ENCODE measurements around a stretch of chr12.

DNA sequence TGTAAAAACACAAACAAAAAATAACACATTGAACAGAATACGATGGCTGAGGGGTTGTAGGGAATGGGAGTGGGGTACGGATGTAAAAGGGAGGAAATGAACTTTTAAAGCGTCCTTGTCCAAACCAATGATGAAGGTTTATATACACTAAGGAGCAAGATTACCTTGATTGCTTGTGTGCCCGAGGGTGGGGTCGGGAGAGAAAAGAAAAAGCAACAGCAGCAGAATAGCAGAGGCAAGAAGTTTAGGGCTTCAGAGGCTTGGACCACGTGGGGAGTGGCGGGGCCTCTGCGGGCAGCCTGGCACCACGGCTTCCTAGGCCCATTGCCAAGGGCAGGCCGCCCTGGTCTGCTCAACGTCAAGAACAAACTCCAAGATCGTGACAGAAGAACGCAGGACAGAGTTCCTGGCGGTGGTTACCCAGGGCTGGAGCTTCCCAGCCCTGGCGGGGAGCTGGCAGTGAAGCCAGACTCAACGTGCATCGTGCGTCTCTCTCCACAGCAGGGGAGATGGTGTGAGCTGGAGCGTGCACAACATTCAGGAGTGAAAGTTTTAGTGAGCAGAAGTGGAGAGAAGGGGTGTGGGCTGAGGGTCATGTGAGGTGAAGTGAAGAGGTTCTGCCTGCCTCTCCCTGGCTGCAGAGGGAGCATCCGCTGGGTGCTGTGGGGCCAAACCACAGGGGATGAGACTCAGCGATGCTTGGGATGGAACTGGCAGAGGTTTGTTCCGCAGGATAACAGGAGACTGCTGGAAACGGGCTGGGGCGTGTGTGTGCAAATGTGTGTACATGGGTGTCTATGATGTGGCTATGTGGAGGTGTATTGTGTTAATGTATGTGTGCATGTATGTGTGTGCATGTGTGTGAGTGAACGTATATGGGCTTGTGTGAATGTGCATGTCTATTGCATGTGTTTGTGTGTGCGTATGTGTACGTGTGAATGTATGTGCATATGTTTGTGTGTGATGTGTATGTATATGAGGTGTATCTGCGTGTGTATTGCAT is 13.9 kb upstream of the CACNA2D4 start:
- RRBS = no CpG with 5 or more reads among the region's 28 CpGs

GRCh38 chr12:2243767-2244844 is 191.3 kb downstream of the CACNA1C start:
- RRBS = no CpG with 5 or more reads among the region's 9 CpGs

GRCh38 chr12:2376690-2377319 is 324.0 kb downstream of the CACNA1C start:
- RRBS = no CpG with 5 or more reads among the region's 11 CpGs

DNA sequence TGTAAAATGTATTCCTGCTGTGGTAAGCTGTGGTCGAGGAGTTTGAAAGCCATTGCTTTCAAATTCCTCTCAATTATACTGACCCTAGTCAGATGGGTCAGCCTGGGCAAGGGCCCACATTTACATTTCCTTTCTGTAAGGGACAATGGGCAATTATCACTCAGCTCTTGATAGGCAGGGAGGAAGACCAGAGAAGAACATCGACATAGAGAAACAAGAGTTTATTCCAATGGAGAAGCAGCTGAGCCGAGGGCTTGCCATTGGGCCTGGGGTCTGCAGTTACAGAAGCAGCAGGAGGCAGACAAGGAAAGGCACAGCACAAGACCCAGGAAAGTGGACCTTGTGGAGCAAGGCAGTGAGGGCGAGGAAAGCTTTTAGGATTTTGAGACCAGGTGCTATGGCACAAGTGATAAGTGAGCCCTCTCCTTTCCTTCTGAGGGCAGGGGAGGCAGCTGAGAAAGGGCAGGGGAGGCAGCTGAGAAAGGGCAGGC is 9.6 kb downstream of the NRIP2 start:
- RRBS = no CpG with 5 or more reads among the region's 4 CpGs

- RRBS = no CpG with 5 or more reads among the region's 27 CpGs
Observed at GRCh38 chr12:2877523-2878182, 630 bp downstream of the RHNO1 start.

DNA sequence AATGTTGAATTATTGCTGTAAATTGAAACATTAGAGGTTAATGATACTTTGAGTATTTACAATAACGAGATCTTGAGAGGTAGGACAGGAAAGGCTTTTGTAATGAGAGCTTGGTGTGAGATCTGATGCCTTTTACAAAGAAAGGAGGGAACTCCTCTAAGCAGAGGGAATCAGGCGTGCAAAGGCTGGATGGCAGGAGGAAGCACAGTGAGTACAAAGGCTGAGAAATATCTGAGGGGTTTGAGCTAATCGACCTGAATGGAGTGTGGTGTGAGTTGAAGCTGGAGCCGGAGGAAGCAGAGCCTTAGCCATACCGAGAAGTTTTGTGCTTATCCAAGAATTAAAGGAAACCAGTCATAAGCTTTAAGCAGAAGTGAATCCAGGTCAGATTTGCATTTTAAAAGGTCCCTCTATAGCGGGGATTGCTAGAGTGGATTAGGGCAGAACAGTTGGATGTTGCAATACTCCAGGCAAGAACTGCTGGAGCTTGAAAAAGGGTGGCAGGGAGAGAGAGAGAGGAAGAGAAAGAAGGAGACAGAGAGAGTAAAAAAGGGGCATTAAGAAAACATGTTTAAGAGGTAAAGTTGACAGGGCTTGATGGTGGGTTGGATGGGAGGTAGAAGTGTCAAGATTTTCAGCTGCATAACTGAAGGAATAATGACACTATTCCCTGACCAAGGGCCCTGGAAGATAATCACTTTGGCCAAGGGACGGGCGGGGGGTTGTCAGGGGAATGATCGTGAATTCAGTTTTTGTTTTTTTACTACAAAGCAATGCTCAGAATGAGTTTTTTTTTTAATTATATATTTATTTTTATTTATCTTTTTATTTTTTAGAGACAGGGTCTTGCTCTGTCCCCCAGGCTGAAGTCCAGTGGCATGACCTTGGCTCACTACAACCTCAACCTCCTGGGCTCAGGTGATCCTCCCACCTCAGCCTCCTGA is 1.4 kb downstream of the RHNO1 start:
- RRBS = no CpG with 5 or more reads among the region's 9 CpGs

GRCh38 chr12:3096899-3098344 is 20.2 kb downstream of the TSPAN9 start:
- RRBS = 14% methylated on average over 1 of the region's 23 CpGs

DNA sequence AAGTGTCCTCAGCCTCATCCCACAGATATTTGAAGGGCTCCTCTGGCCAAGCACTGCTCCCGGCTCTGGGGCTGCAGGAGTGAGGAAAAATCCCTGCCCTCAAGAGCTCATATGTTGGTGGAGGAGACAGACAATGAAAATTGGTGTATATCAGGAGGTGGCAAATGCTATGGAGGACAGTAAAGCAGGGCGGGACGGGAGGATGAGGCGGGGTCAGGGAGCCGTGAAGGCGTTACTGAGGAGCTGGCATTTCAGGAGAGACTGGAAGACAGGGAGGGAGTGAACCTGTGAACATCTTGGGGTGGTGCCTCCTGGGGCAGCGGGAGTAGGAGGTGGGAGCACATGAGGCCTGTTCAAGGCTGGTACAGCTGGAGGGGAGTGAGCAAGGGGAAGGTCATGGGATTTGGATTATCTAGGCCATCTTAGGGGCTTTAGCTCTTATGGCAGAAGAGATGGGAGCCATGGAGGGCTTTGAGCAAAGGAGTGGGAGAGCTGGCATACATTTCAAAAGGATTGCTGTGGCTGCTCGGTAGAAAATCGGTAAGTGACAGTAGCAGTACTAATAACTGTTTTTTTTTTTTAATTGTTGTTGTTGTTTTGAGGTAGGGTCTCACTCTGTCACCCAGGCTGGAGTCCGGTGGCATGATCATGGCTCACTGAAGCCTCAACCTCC is 26.7 kb downstream of the TSPAN9 start:
- RRBS = no CpG with 5 or more reads among the region's 10 CpGs

DNA sequence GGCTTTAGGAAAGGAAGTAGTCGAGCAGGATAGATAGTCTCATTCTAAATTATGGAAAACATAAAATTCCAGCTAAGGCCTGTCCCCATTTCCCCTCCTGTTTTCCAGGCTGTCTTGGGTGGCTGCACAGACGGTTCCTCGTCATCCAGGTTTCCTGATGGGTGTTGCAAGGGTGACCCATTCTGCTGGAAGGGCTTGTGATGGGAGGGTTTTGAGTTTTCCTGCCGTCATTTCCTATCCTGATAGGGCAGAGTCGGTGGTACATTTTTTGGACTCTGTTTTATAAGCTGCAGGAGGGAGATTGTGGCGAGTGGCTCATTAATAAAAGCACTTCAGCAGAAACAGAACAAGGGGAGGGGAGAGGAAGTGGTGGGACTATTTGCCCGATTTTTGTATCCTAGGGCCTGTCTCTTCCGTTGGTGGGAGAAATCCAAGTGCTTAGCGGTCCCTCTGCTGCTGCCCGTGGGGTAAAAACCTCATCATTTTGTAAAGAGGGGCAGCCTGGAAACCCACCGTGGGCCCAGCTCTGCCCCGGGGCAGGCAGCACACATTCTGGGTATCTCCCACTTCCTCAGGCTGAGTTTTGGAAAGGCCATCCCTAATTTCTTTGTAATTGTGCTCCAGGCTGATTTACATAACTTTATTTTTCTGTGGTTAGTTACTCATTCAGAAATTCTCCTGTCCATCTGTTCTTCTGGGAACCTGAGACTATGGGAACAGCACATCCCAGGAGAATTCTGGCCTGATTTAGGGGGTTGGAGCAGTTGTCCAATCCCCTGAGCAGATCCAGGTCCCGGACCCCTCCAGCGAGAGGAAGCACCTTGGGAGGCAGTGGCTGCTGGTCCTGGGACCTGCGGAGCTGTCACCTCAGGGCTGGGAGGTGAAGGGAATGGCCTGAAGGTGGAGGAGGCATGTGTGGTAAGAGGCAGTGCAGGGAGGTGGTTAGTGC is 40.1 kb downstream of the TSPAN9 start:
- RRBS = no CpG with 5 or more reads among the region's 15 CpGs

GRCh38 chr12:3213020-3213657 is 136.0 kb downstream of the TSPAN9 start:
- RRBS = no CpG with 5 or more reads among the region's 14 CpGs

DNA sequence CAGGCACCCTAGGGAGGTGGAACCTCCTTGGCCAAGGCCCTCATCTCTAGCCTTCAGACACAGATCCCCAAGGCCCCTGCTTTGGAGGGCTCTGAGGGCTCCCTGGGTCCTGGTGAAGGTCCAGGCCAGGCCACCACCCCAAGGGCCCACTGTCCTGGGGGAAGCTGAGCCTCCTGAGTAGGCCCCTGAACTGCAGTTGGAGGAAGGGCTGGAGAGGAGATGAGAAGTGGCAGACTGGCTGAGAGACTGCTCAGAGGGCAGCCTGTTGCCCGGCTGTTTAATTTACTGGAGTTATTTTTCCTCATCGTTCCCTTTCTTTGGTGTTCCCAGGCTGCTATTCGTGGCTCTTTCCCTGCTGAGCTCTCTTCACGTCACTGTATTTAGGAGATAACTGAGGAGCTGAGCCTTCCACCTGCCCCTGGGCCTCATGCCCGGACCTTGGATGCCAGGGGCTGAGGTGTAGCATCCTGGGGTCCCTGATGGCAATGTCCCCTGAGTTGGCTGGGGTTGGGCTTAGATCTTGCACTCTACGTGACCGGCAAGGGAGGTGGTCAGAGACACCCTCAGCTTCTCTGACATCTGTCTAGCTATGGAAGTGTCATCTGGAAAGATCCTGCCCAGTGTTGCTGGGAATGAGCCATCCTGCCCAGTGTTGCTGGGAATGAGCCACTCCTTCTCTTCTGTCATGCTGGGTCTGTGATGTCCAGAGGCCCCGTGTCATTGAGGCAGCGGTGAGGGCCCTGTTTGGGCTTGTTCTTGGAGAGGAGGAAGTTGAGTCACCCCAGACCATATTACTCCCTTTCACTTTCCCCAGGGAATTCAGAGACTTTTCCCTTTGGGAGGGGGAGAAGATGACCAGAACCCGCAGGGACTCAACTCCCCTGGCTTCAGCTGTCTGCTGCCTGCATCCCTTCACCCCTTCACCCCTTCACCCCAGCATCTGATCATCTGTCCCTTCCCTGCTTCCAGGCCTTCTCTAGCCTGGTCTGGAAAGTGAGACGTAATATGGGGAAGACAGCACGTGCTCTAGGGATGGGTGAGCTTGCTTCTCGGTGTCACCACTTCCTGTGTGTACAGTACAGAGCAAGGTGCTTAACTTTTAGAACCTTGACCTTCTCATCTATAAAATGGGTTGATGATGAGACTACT is 140.0 kb downstream of the TSPAN9 start:
- RRBS = 55% methylated on average over 3 of the region's 13 CpGs

- RRBS = no CpG with 5 or more reads among the region's 20 CpGs
Observed at GRCh38 chr12:3244254-3244753, 167.1 kb downstream of the TSPAN9 start.

DNA sequence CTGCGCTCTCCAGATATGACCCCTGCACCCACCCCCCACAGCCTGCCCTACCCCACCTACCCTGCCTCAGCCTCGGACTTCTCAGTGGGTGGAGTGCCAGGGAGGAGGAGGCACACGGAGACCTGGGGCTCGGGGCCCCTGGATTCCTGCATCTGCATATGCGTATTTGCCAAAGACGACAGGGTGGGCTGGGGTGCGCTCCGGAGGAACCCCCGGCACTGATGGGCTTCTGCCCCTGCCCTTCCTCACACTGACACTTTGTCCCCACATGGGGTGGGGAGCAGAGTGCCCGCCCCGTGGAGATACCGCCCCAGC is 206.0 kb downstream of the TSPAN9 start:
- RRBS = no CpG with 5 or more reads among the region's 12 CpGs

DNA sequence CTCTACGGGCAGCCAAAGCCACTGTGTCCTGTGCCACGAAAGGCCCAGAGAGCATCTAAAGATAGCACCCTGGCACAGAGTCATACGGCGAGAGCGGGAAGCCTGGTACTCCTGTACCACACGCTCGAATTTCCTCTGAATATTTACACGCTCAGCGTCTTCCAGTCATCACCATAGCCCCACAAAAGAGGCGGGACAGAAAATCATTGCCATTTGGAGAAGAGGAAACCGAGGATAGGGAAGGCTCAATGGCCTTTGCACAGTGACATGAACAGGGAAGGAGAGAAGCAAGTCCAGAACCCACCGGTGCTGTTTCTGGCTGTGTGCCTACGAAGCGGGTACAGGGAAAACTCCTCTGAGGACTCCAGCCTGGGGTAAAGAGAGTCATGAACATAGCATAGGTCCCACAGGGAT is 39.7 kb downstream of the PRMT8 start:
- RRBS = no CpG with 5 or more reads among the region's 14 CpGs

- RRBS = no CpG with 5 or more reads among the region's 8 CpGs
Observed at GRCh38 chr12:3732635-3733481, 20.1 kb downstream of the CRACR2A start.

DNA sequence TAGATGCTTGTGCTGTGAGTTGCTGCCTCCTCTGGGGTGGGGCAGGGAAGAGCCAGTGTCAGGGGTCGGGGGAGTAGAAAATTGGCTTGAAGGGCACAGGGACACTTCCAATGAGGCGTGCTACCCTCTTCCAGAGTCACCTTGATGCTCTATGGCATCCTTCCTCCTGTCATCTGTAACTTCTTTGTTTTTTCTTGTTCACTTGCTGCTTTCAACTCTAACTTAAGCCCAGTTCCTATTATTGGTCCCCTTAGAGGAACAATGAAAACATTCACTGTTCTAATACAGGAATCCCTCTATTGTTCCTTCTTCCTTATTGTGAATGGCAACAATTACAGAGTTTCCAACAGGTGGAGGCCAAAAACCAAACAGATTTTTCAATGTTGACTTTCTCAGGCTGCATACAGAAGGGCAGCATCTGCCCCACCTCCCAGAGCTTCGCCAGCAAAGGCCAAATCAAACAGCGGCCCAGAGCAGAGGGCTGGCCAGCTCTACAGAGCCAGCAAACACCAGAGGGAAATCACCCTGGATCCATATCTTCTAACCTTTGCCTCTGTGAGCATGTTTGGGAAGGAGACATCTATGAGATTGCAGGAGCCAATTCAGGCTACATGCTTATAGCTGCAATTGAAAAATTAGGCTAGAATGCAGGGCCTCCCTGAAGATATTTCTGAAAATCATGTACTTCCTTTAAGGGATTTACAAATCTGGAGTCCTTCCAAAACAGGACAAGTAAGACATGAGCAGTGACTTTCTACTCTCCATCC is 4.3 kb upstream of the CRACR2A start:
- RRBS = no CpG with 5 or more reads among the region's 4 CpGs

GRCh38 chr12:3870831-3871230 is 2.4 kb downstream of the PARP11 start:
- RRBS = no CpG with 5 or more reads among the region's 2 CpGs

DNA sequence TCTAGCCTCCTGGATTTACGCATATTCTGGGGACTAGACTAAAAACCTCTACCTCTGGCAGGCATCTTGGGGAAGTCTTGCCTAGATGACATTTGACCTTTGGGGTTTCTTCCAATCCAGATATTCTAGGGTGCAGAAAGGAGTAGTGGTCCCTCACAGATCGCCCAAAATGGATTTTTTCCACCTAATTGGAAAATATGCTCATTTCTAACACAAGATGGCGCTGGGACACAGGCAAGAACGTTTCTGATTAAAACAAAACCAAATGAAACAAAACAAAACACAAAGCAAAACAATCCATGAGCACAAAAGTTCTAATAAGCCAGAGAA is 12.2 kb upstream of the PARP11 start:
- RRBS = no CpG with 5 or more reads among the region's 4 CpGs

- RRBS = 44% methylated on average over 2 of the region's 11 CpGs
Observed at GRCh38 chr12:4011431-4012067, 138.3 kb upstream of the PARP11 start.

DNA sequence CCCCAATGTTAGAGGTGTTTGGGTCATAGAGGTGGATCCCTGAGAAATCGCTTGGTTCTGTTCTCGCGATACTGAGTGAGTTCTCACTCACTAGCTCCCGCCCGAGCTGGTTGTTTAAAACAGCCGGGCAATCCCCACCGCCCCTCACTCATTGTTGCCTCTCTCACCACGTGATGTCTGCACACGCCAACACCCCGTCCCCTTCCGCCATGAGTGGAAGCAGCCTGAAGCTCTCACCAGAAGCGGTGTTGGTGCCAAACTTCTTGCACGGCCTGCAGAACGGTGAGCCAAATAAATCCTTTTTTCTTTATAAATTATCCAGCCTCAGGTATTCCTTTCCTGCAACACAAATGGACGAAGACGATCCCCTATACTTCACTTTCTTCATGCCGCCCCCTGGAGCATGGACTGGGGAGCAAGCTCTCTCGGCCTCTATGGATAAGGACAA is 45.4 kb upstream of the CCND2 start:
- RRBS = no CpG with 5 or more reads among the region's 18 CpGs